Camera-type eye (tissue), 1 donor: ENCODE results near the genes CT45A1, CT45A5 and ENSG00000230707.

DNA sequence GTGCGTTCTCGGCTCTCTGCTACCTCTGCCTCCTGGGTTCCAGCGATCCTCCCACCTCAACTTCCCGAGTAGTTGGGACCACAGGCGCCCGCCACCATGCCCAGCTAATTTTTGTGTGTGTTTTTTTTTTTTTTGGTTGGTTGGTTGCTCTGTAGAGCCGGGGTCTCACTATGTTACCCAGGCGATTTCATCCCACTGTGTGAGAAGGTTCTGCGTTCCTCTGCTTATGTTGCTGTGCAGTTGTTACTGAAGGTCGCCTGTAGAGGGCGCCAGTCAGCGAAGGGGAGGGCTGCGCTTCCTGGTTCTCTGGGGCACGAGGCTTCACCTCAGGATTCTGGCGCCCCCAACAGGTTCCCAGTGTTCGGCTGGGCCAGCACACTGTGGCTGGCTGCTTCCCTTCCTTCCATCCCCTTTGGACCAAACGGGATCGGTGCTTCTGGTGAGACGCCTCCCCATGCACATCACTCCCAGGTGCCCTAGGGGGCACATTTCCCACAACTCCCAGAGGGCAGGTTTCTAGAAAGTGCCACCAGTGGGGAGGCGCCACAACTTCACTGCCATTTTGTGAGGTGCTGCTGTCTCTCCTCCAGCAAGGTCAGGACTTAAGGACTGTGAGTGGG, at the start of gene CT45A1:
Gene CT45A1, plus strand, starts transcription at position 543 of the 620 bp plus-strand sequence.
- RAMPAGE, long total RNA: no peak

- RAMPAGE, long total RNA: no peak
Observed at GRCh38 chrX:135785422-135785818, at the start of gene CT45A5. CT45A5 (minus strand) TSS chrX:135785503.

GRCh38 chrX:136028893-136029645, 43.8 kb downstream of the SLC9A6 start:
- RAMPAGE, long total RNA: no peak

GRCh38 chrX:136063316-136063907, 78.2 kb downstream of the SLC9A6 start:
- RAMPAGE, long total RNA: no peak

DNA sequence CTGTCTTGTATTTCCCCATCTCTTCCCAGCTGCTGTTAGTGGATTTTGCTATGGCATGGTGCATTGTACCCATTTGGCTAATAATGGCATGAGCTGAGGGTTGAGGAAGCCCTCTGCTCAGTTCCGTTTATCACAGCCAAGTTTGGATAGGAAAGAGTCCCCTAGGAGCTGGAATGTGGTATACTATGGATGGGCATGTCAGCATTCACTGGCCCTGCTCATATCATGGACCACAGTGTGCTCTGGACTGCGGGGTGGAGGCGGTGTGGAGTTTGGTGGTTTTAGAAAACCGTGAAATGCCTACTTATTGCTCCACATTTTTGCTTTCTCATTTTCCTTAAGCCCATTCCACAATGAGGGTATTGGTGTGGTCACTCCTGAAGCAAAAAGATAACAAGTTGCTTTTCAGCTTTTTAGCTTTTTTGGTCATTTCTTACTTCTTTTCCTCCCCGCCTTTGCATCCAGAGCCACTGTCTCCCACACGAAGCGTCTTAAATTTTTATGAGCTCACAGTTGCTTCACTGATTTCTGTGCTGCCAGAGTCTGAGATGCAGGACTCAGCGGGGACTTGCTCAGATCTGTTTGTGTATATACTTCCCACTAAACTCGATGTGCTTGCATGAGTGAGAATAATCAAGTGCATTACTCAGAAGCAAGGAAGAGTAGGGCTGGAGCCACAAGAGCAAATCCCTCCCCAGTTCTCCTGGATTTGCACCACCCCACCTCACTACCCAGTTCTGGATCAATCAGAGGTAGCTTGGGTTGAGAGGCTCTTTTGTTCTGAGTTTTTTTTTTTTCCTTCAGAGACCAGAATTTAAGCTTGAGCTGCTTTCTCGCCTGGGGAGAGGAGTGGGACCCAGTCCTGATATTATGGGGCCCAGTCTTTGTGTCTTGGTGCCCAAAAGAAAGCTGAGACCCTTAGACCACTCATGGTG, 81.8 kb downstream of the SLC9A6 start:
- RAMPAGE, long total RNA: no peak

DNA sequence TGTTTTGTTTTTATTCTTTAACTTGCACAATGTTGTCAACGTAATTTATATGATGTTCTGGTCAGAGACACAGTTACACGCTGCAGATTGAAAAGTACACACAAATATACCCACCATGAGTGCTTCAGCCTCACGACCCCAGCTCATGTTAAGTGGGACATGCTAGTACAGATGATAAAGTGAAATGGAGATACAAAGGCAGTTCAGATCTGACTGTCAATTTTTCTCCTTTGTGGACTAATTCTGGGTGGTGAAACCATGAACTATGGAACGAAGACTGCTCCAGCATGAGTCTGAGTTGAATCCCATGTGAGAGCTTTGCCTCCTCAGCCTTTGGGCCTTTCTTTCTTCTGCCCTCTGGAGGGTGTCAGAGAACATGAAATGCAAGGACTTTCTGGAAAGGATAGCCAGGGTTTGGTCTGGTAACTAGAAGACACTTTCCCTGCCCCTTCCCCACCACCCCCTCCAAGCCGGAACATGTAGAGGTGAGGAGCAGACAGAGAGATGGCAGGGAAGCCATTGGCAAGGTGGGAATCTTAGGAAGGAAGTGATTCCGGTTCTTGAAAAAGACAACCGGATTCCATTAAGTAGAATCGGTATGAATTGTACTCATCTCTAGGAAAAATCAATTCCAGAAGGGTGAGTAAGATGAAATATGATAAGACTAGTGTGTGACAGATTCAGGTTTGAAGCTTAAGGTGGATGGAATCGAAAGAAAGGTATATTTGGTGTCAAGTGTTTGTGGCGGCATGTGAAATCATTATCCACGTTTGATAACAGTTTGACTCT, 30.6 kb upstream of the FHL1 start:
- RAMPAGE, long total RNA: no peak

- RAMPAGE, long total RNA: no peak
Observed at GRCh38 chrX:136205711-136206712, 9.2 kb downstream of the FHL1 start.

- RAMPAGE, long total RNA: no peak
Observed at GRCh38 chrX:136509971-136510324, 12.6 kb downstream of the HTATSF1 start.

GRCh38 chrX:136639429-136639759, 8.6 kb upstream of the CD40LG start:
- RAMPAGE, long total RNA: no peak

- RAMPAGE, long total RNA: no peak
Observed at GRCh38 chrX:136641730-136642060, 6.3 kb upstream of the CD40LG start.

DNA sequence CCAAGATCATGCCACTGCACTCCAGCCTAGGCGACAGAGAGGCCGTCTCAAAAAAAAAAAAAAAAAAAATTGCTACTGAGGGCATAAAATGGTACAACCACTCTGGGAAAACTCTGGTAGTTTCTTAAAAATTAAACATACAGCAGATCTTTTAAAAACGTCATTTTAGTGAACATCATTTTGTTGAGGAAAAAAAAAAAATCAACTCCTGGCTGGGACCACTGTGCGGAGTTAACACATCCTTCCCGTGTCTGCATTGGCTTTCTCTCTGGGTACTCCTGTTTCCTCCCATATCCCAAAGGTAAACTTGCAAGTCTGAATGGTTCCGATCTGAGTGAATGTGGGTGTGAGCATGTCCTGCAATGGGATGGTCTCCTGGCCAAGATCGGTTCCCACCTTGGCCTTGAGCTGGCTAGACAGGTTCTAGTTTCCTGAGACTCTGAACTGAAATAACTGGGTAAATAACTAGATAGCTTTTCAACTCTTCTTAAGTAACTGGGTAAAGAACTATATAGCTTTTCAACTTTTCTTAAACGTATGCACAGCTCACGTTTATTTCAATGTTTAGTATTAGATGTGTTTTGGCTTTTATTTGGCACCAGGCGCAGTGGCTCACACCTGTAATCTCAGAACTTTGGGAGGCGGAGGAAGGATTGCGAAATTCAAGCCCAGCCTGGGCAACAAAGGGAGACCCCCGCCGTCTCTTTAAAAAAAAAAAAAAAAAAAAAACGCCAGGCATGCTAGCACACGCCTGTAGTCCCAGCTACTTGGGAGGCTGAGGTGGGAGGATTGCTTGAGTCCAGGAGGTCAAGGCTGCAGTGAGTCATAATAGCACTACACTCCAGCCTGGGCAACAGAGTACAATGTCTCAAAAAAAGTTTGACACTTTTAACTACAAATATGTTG, 14.1 kb downstream of the RBMX start:
- RAMPAGE, long total RNA: no peak

DNA sequence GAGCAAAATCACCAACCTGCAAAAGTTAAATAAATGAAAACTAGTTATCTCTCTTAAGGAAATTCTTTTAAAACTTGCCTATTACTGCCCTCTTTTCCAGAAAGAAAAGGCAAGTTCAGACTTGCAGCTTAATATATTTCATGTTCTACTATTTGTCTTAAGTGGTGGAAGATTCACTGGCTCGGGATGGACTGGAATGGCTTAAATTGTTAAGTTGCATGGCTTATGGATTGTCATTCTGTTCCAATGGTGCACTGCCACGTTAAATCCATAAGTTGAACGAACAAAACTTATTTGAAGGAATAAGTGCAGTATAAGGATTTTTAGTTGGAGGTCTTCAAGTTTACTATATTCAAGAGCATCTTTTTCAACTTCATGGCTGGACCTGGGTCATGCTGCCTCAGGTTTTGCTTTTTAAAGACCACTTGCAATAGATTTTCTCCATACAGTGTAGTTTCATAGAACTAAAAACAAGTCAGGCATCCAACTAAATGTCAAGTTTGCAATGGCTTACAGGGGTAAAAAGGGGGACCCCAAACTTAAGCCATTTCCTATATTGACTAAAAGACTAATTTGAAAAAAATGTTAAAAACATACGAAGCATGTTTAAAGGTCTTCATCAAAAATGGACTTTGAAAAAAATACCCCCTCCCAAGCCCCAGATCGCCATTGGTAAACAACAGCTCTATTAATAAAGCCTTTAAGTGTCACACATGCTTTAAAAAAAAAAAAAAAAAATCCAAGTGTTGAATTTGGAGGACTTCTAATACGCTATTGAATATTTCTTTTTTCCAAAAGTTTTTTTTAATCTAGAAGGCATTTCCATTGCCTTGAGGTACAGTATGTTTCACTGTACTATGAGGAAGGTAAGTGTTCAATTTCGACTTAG, 8.0 kb downstream of the RBMX start:
- RAMPAGE, long total RNA: no peak

- RAMPAGE, long total RNA: no peak
Observed at GRCh38 chrX:137566197-137567062, 503 bp downstream of the ZIC3 start.

DNA sequence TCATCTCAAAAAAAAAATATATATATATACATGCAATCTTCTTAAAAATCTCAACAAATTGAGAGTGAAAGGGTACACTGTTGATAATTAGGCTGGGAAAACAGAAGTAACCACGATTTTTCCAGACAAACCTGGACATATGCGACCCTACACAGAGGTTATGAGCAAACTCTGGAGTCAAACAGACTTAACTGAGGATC, 85.2 kb downstream of the ZIC3 start:
- RAMPAGE, long total RNA: no peak

DNA sequence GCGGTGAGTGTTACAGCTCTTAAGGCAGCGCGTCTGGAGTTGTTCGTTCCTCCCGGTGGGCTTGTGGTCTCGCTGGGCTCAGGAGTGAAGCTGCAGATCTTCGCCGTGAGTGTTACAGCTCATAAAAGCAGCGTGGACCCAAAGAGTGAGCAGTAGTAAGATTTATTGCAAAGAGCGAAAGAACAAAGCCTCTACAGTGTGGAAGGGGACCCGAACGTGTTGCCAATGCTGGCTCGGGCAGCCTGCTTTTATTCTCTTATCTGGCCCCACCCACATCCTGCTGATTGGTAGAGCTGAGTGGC, 291.7 kb upstream of the FGF13 start:
- RAMPAGE, long total RNA: no peak

DNA sequence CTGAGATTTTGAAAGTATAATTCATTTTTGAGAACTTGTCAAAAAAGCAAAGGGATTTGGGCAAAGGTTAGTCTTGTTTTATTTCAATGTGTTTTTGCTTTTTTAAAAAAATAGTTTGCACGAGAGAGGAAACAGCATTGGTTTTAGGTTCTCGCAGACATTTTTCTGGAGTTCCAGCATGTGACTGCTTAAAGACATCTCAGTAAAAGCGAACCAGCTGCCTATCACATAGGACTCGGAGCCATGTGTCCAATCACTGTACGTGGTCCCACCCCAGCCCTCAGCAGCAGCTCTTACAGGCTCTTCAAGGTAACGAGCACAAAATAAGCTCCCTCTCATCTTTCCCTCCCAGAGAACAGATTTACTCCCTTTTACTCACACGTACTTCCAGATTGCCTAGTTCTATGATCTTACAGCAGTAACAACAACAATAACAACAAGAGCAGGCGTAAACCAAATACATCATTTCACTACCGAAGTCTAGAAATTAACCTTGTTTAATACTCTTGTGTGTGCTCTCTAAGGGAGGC, 68.7 kb downstream of the MCF2 start:
- RAMPAGE, long total RNA: no peak

- RAMPAGE, long total RNA: no peak
Observed at GRCh38 chrX:139710949-139711183, 2.9 kb upstream of the MCF2 start.

- RAMPAGE, long total RNA: no peak
Observed at GRCh38 chrX:139796119-139796480, 88.1 kb upstream of the MCF2 start.

- RAMPAGE, long total RNA: no peak
Observed at GRCh38 chrX:139847772-139848631, 84.9 kb downstream of the ATP11C start.

GRCh38 chrX:140090977-140092174, at the start of gene ENSG00000230707:
ENSG00000230707 (plus strand) TSS chrX:140091678.
- RAMPAGE, long total RNA: no peak